Right common carotid artery plus branches (tissue), 1 donor: ENCODE data around the gene CYTH1.

DNA sequence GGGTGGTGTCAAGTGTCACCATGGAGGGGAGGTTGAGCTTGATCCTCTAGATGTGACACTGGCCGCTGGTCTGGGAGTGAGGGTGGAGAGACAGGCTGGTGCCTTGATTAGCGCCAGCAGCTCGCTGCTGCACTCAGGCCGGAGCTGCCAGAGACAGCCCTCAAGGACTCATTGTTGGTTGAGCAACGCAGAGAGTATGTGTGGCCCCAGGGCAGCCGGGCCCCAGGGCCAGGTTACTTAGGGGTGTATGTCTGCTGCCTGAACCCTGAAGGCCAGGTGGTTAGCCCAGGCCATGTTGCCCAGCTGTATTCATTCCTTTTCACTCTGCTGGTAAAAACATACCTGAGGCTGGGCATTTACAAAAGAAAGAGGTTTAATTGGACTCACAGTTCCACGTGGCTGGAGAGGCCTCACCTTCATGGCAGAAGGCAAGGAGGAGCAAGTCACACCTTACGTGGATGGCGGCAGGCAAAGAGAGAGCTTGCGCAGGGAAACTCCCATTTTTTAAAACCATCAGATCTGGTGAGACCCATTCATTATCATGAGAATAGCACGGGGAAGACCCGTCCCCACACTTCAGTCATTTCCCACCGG, 89.5 kb upstream of the DNAH17 start:
- PRO-cap: no peak

- PRO-cap: no peak
Observed at GRCh38 chr17:78679274-78679864, 102.2 kb upstream of the DNAH17 start.

DNA sequence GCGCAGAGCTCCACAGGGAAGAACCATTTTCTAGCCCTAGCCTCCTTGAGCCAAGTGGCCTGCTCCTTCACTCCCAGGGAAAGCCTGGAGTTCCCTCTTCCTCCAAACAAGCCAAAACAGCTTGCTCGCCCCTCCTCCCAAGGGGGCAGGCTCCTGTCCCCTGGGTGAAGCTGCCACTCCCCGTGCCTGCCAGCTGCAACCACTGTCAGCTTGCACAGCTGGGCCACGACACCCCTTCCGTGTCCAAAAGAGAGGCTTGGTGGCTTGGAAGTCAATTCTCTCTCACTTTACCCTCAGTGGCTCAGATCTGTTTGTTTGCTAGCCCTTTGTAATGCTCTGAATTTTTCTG, 59.7 kb downstream of the CYTH1 start:
- PRO-cap: bidirectional peak, plus-strand start at position 176 of the sequence, minus-strand start at position 86 of the sequence

- PRO-cap: bidirectional peak, plus-strand start at chr17:78723550, minus-strand start at chr17:78723566
Observed at GRCh38 chr17:78722821-78724248, 58.7 kb downstream of the CYTH1 start.

DNA sequence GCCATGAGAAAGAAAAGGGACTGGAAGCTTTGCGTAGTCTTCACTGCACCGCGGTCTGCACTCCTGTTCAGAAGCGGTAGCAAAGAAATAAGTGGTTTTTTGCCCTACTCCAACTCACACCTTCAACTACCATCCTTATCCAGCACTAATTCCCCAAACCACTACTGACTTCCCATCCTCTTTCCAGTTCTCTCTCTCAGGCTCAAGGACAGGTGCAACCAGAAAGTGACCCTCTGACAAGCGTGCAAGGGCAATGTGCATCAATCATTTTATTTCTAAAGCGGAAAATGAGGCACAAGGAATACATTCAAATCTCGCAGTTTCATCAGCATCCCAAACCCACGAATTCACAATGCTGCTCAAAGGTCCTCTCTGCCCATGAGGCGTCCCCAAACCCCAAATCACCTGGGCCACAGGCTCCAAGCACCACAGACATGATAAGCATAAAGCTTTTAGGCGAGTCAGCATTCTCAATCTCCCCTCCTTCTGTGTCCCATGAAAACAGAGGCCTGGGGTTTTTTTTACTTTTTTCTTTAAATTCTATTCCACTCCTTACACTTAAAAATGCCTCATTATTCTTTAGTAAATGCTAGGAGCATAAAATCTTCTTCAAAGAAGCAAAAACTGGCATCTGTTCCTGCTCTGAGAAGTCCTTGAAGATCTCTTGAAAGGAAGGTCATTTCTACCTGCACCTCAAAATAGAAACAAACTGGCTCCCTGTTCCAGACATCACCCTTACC, 55.1 kb downstream of the CYTH1 start:
- PRO-cap: no peak

- PRO-cap: no peak
Observed at GRCh38 chr17:78735868-78736164, 46.3 kb downstream of the CYTH1 start.

DNA sequence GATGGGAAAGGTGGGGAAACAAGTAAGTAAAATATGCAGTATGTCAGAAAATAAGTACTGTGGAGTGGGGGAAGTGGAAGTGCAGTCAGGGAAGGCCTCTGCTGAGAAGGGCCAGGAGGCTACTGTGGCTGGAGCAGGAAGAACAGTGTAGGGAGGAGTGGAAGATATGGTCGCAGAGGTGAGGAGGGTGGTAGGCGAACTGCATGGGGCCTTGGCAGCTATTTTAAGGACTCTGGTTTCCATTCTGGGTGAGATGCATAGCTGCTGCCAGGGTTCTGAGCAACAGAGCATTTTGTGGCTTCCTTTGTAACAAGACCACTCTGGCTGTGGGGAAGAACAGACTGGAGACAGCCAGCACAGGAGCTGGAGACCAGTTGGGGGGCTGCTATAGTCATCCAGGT, 42.7 kb downstream of the CYTH1 start:
- PRO-cap: no peak

DNA sequence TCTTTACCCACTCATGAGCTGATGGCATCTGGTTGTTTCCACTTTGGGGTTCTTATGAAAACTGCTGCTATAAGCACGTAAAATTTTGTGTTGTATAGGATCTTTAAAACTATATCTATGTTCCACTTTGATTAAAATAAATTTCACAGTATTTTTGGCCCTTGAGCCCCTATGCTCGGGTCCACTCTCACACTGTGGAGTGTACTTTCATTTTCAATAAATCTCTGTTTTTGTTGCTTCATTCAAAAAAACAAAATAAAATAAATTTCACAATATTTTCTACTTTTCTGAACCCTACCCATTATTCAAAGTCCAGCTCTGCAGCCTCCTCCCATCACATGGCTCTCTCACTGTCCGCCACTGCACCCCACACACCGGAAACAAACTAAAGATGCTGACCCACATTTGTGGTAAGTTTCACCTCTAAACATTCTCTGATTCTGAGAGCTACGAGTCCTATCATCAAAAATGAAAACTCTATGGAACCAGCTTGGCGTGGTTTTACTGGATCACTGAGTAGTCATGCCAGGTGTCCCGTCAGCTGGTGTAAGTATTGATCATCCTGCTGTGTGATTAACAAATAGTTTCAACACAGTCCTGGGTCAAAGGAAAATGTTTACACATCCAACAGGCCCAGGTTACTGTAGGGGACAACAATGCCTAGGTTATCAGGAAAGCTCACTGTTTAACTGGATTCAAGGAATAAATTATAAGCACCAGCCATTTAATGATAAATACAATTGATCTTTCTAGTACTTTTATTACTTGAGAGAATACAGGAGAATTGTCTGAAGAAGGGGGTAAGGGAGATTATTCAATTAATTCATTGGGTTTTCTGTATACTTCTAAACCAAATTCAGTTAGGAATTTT, 34.1 kb downstream of the CYTH1 start:
- PRO-cap: no peak

DNA sequence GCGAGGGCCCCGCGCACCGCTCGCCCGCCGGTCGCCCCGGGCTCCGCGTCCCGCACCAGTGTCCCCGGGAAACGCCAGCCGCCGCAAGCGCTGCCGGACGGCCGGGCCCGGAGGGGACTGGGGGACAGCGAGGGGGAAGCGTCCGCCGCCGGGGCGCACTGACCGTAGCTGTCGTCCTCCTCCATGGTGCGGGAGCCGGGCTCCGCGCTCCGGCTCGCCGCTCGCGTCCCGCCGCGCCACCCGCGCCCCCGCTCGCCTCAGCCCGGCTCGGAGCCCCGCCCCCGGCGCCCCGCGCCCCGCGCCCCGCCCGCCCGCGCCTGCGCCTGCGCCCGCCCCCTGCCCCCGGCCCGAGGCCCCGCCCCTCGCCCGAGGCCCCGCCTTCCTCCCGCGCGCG, at the start of gene CYTH1:
Gene CYTH1, minus strand, starts transcription at position 235 of the 394 bp plus-strand sequence.
- PRO-cap: bidirectional peak, plus-strand start outside the sequence, minus-strand start at position 259 of the sequence

- PRO-cap: bidirectional peak, plus-strand start at chr17:78782587, minus-strand start at chr17:78782297
Observed at GRCh38 chr17:78782433-78782969, 428 bp upstream of the CYTH1 start.

DNA sequence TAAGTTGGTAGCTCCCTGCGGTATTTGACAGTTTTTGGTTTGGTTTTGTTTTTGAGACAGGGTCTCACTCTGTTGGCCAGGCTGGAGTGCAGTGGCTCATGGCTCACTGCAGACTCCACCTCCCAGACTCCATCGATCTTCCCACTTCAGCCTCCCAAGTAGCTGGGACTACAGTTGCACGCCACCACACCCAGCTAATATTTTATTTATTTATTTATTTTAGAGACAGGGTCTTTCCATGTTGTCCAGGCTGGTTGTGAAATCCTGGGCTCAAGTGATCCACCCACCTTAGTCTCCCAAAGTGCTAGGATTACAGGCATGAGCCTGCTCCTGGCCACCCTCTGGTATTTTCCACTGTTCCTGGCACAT, 3.4 kb upstream of the CYTH1 start:
- PRO-cap: no peak

- PRO-cap: no peak
Observed at GRCh38 chr17:78806405-78806815, 24.3 kb upstream of the CYTH1 start.

- PRO-cap: no peak
Observed at GRCh38 chr17:78825394-78825777, 15.2 kb downstream of the USP36 start.

DNA sequence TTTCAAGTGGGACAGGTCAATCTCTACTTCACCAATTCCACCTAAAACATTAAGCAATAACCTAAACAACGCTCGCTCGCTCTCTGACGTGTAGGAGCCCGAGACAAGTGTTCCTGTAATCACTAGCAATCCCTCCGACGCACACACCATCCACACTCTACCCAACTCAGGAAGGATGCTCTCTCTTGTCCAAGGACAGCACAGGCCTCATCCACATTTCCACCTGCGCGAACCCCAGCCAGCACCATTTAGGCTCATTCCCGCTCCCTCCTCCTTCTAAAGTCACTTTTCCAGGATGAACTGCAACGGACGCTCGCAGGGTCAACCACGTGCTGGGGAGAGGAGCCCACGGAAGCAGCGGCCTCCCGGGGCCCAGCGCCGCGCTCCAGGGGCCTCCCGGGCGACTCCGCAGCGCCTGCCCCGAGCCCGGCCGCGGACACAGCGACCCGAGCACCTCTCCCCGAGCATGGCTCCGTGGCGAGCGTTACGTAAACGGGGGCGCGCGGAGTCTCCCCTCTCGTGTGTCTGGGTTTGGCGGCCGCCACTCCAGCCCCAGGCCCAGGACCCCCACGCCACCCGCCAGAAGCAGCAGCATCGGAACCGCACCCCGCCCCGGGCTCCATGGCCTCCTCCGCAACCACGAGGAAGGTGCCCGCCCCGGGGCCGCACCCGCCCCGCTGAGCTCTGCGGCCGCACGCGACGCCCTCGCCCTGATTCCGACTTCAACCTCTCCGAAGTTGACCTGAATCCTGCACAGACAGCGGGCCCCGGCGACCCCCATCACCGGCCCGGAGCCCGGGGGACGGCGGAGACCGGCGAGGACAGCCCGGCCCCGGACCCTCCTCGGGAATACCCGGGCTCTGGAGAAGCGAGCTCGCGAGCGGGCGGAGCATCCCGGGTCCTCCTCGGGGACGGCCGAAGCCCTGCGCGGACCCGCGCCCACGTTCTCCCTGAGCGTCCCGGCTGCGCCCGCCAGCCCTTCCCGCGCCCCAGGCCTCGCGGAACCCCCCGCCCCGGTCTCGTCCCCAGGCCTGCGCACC, 621 bp downstream of the USP36 start:
- PRO-cap: bidirectional peak, plus-strand start at position 155 of the sequence, minus-strand start at position 85 of the sequence

DNA sequence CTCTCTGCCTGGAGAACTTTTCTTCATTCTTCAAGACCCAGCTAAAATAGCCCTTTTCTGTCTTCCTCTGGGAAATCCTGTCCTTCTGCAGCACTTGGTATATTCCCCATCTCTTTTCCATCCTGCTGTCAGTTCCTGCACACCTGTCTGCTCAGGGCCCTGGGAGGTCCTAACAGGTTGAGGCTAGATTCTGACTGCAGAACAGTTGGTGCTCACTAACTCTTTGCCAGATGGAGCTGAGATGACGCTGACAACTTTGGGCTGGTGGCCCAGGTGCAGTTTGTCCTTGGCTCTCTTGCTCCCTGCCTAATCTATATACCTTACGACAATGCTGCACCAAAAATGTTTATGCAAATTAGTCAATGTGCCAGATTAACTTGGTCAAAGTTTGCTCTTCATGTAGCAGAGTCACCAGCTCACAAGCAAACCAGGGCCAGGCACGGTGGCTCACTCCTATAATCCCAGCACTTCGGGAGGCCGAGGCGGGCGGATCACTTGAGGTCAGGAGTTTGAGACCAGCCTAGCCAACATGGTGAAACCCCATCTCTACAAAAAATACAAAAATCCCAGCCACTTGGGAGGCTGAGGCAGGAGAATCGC, 26.0 kb downstream of the CEP295NL start:
- PRO-cap: no peak

DNA sequence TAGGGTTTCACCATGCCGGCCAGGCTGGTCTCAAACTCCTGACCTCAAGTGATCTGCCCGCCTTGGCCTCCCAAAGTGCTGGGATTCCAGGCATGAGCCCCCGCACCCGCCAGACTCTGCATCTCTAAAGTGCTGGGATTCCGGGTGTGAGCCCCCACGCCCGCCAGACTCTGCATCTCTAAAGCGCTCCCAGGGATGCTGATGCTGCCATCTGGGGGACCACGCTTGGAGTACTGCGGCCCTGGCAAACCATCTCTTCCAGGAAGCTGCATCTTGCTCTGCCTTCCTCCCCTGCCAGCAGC, 4.1 kb downstream of the CEP295NL start:
- PRO-cap: no peak

DNA sequence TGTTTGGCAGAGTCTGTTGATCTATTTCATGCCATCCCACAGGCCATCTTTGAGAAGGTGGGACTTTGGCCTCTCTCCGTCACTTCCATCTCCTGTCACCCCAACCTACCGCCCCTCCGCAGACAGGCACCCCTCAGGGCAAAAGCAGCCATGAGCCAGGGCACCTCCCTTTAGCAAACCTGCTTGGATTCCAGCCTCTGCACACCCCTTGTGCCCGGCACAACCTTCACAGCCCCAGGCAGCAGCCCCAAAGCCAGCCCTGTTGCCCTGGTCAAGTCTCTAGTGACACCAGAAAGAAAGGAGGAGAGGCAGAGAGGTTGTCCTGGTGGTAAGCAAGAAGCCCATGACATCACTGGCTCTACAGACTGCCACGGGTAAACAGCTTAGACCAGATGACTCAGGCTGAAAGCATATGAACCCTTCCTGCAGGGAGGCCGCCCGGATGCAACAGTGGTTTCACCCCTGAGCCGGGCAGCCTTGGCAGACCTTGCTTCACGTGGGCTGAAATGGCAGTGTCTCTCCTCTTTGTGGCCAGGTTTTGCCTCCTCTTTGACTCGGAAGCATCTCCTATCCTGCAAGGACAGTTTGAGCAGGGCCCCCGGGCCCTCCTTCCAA, 8.1 kb upstream of the TIMP2 start:
- PRO-cap: bidirectional peak, plus-strand start at position 405 of the sequence, minus-strand start at position 281 of the sequence

DNA sequence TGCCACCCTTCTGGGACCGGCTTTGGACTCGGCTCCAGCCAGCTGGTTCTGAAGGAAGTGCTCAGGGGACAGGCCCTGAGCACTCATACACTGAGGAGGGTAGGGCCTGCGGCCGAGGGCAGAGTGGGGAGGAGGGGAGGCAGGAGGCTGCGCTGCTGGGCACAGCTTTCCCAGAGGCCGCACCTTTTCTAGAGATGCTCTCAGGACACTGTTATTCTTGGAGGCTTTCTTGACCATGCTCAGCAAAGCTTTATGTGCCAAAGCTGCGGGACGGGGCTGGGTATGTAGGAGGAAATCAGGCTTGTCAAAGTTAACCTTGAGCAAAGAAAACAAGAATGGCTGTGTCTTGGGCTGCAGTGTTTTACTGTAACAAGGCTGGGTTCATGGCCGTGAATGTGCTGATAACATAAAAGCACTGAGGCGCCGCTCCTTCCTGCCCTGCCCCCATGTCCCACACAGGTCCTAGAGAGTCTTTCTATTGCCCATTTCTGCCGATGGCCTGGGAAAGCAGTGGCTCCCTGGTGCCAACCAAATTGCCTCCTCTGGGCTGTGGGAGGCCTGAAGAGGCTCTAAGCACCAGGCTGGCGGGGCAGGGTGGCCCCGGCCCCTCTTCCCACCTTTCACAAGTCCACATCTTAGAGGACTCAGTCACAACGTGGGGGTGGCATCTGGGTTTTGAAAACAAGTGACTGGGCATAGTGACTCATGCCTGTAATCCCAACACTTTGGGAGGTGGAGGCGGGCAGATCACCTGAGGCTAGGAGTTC, 22.3 kb upstream of the TIMP2 start:
- PRO-cap: no peak

- PRO-cap: no peak
Observed at GRCh38 chr17:78971031-78971966, 8.4 kb downstream of the LGALS3BP start.

DNA sequence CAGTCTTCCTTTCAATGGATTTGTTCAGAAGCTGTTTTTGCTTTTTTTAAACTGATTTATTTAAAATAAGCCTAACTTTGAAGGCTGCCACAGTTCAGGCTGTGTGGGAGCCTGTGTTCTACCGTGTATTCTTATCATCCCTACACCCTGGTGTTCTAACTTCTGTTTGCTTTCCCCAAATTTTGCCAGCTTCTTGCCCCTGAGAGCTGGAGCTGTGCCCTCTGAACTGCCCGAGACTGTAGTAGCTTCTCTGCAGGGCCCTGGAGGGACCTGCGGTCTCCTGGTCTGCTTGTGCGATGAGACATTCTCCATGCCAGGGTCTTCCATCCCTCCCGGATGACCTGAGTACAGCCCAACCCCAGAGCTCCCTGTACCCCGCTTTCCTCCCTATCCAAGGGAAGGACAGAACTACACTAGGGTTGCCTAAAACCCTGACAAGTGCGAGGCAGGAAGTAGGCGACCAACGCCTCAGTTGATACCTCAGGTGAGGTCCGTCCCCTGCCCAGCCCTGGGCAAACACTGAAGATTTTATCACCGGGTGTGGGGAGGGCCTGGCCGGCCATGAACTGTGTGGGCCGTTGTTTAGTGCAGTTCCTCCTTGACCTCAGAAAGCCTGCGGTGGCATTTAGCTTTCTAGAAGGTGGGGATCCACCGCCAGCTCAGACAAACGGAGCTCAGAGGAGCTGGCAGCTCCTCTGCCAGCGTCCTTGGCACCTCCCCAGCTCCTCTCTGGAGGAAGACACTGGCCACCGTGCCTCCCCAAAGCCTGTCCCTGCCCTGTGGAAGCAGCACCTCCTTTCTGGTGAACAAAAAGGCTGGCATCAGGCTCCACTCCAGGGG, 13.7 kb downstream of the CANT1 start:
- PRO-cap: no peak